Camera-type eye (tissue), 1 donor: ENCODE measurements around the genes PLPP6, JAK2, INSL4 and UHRF2.

DNA sequence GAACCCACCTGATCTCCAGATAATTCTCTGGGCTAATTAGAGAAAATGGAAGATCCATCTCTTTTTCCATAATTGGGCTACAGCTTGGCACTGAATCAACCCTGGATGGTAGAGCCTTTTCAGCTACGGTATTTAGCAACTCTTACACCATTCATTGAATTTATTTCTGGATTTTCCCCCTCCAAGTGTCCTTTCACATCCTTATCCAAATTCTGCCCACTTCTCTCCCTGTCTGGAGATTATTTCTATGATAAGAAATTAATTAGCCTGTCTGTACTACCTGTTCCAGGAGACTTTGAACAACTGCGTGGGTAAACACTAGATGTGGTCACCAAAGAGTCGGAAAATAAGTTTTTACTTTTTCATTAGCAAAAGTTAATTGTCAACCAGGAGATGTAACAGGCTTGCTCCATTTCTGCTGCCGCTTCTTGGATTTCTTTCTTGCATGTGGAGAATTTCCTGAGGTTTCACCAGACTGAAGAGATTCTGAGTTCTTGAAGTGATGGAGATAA is 13.9 kb downstream of the SLC1A1 start:
- RAMPAGE, long total RNA, result no peak

DNA sequence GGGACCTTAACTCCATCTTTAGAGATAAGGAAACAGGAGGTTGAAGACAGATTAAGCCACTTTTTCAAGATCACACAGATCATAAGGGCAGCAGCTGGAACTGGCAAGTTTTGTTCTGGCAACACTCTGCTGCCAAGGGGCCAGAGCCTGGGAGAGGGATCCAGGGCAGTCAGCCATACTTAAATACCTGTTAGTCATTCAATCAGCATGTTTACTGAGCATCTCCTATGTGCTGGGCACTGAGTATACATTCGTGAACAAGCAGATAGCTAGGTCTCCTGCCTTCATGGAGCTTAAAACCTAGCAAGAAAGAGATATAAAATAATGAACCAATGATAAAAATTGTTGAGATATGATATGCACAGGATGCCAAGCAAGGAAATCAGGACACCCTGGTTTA is 63.8 kb downstream of the SLC1A1 start:
- RAMPAGE, long total RNA, result no peak

DNA sequence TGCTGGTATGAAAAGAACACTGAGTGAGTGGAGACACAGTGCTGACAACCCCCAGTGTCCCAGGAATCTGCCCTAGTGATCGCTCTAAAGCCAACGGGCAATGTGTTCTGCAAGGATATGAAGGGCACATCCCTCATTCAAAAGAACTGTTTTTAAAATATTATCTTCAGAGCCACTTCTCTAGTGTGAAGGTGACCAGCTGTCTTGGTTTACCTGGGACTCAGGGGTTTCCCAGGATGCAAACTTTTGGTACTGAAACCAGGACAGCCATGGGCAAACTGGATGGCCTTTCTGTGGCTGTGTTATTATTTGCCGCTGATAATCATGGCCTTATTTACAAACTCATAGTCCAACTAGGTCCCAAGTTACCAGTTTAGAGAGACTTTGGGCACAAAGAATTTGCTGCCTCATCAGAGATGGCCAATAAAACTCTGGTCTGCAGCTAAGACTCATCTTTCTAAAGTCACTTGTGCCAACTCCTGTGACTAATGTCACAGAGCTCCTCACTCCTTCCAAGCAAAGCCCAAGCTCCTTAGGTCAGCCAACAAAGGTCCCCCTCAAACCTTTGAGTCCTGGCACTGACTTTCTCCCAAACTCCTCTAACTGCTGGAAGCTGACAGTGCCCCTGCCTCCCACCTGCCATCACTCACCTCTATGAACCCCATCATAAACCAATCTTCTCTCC is 47.5 kb upstream of the PLPP6 start:
- RAMPAGE, long total RNA, result no peak

DNA sequence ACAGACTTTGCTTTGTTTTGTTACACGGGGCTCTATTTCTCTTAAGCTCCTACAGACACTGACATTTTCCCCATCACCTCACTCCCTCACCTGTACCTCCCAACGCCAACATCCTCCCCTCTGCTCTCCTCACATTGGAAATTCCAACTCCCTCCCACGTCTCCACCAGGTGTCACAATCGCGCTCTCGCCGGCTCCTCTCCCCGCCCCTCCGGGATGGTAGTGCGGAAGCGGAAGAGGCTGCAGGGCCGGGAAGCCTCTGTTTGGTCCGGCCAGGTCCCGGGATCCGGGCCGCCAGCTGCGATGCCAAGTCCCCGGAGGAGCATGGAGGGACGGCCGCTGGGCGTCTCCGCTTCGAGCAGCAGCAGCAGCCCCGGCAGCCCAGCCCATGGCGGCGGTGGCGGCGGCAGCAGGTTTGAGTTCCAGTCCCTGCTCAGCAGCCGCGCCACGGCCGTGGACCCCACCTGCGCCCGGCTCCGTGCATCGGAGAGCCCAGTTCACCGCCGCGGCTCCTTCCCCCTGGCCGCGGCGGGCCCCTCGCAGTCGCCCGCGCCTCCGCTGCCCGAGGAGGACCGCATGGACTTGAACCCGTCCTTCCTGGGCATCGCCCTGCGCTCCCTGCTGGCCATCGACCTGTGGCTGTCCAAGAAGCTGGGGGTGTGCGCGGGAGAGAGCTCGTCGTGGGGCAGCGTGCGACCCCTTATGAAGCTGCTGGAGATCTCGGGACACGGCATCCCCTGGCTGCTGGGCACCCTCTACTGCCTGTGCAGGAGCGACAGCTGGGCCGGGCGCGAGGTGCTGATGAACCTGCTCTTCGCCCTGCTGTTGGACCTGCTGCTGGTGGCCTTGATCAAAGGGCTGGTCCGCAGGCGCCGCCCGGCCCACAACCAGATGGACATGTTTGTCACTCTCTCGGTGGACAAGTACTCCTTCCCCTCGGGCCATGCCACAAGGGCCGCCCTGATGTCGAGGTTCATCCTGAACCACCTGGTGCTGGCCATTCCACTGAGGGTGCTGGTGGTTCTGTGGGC is at the start of gene PLPP6:
PLPP6 (plus strand) TSS at position 221 of the 1,030 bp plus-strand sequence.
- RAMPAGE, long total RNA, result start-site peak on the plus strand centred at position 229 of the sequence, 33 bp wide, 12 reads

DNA sequence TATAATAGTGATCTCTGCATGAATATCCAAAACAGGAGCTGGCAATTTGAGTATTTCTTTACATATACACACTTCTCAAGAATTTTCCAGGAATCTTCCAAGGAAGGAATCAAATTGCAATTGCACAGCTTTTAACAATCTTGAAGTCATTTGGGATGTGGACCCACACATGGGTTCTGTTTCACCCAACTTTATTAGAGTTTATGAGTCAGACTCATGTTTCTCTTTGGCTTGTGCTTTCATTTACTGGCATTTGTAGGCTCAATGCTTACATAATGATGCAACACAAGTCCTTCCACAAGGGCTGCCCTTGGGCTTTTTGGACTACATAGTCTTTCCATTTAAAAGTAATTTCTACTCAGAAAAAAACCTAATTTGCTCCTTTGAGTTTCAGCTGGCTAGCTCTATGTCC is 4.6 kb upstream of the CDC37L1 start:
- RAMPAGE, long total RNA, result no peak

GRCh38 chr9:4680694-4681384 is 1.5 kb downstream of the CDC37L1 start:
- RAMPAGE, long total RNA, result no peak

DNA sequence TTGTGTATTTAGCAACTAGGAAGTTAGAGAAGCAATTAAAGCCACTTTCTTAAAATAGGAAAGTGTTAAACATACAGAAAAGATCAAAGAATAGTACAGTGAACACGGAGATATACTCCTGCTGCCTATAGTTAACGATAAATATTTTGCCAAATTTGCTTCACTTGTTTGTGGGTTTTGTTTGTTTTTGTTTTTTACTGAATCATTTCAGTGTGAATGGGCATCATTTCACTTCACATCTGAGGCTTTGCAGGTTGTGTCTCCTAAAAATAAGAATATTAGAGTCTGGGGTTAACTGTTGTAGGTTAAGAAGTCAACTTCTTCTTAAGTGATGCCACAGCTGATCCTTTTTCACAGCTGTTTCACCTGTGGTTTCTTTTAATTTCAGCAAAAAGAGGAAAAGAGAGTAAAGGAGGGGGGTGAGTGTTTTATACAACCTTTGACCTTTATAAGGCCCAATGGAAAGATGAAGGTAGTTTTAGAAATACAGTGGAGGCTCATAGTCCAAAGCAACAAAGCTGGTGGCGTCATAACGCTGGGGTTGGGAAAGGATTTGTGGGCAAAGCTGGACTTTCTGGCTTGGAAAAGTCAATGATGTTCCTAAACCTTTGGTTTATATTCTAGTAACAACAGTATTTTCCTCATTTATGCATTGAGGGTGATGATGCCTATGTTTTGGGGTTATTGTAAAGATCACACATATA is 49.4 kb downstream of the RCL1 start:
- RAMPAGE, long total RNA, result no peak

GRCh38 chr9:4855658-4856407 is 63.1 kb downstream of the RCL1 start:
- RAMPAGE, long total RNA, result no peak

GRCh38 chr9:4984707-4985416 is at the start of gene JAK2:
JAK2 (plus strand) TSS chr9:4985272.
- RAMPAGE, long total RNA, result no peak

DNA sequence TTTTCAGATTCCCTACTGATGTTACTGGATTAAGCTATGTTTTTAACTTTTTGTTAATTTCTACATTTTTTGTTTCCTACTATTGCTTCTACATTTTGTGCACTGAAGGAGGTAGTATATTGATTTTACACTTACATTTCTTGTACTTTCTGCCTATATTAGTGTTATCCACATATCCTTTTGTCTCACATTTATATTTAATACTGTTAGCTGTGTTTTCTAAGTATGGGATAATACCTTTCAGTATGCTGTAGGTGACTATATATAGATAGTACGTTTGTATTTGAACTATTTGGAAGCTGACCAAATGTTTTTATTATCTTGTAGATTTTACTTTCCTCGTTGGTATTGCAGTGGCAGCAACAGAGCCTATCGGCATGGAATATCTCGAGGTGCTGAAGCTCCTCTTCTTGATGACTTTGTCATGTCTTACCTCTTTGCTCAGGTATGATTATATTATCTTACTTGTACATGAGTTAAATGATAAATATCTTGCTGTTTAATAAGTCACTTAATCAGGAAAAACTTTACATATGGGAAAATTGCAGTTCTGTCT is 59.1 kb downstream of the JAK2 start:
- RAMPAGE, long total RNA, result no peak

- RAMPAGE, long total RNA, result no peak
These were observed 73.4 kb downstream of the INSL6 start for GRCh38 chr9:5111907-5112561.

DNA sequence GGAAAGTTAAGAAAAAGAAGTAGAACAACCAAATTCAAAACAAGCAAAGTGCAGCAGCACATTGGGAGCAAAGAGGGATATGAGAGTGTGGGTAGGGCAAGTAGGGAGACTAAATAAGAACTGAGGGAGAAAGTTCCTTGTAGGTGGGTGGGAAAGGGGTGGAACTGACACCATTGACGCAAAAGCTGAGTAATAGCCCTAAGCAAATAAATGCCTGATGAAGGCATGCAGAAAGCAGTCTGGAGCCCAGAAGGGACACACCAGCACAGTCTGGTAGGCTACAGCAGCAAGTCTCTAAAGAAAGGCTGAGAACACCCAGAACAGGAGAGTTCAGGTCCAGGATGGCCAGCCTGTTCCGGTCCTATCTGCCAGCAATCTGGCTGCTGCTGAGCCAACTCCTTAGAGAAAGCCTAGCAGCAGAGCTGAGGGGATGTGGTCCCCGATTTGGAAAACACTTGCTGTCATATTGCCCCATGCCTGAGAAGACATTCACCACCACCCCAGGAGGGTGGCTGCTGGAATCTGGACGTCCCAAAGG is at the start of gene INSL4:
INSL4 (plus strand) TSS at position 237 of the 538 bp plus-strand sequence.
- RAMPAGE, long total RNA, result no peak

GRCh38 chr9:5818016-5818286 is 15.0 kb downstream of the ERMP1 start:
- RAMPAGE, long total RNA, result no peak

DNA sequence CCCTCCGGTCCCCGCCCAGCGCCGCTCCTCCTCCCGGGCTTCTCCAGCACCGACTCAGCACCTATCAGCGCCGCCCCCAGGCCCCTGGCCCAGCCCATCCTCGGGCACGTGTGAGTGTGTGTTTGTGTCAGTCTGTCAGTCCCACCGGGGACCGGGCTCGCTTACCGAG is 1.4 kb downstream of the KIAA2026 start:
- RAMPAGE, long total RNA, result no peak

DNA sequence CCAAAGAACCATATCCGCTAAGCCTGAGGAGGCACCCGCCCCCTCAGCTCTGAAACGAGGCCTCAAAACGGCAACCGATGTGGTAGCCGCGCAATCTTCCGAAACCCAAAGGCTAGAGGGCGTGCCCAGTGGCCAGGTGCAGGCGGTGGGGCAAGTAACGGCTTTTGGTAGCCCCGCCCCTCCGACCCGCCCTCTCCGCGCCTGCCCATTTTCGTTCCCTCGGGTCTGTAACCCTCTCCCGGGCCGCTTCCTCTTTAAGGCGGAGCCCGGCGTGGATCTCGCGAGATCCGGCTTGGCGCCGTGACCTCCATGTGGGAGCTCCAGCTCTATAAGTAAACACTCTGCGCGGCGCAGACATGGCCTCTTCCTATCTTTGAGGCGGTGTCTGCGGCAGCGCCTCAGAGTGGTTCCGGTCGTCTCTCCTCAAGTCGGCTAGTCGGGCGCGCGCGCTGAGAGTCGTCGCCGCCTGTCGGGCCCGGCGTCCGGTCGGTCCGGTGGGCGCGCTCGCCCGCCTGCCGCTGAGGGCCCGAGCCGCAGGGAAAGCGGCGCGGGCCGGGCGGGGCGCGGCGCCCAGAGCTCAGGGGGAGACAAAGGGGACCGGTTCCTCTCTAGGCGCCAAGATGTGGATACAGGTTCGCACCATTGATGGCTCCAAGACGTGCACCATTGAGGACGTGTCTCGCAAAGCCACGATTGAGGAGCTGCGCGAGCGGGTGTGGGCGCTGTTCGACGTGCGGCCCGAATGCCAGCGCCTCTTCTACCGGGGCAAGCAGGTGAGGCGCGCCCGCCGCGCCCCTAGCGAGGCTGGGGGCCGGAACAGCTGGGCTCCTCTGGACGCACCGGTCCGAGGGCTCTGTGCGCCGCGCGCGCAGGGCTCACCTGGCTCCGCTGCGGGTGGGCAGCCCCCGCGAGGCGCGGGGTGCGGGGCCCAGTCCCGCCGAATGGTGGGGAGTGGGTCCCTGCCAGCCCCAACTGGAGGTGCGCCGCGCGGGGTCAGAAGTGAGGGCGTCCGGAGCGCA is at the start of gene UHRF2:
UHRF2 (plus strand) TSS at position 329 of the 1,019 bp plus-strand sequence.
- RAMPAGE, long total RNA, result no peak

DNA sequence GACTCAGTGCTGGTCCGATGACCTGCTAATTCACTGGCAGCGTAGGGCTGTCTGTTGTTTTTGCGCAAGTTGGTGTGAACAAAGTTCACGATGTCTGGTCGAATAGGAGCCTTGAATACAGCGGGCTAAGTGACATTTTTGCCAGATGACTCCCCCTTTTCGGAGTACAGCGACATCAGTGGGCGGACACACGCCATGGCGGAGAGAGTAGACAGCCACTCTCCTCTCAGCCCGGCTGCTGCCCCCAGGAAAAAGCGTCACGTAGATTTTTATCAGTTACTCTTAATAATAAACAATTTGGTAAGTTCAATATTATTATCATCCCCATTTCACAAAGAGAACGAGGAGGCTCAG is 321.5 kb downstream of the DMAC1 start:
- RAMPAGE, long total RNA, result no peak

GRCh38 chr9:9393756-9394117 is 1219.1 kb downstream of the PTPRD start:
- RAMPAGE, long total RNA, result no peak

DNA sequence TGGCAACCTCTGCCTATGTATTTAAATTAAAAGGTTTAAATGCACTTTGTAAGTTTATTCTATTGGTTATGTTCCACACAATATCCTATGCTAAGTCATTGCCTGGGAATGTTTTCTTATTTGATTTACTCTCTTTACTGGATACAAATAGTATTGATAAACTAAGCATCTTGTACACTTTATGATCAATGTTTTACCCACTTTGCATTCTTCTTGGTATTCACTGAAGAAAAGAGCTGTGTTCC is 792.2 kb upstream of the TYRP1 start:
- RAMPAGE, long total RNA, result no peak

DNA sequence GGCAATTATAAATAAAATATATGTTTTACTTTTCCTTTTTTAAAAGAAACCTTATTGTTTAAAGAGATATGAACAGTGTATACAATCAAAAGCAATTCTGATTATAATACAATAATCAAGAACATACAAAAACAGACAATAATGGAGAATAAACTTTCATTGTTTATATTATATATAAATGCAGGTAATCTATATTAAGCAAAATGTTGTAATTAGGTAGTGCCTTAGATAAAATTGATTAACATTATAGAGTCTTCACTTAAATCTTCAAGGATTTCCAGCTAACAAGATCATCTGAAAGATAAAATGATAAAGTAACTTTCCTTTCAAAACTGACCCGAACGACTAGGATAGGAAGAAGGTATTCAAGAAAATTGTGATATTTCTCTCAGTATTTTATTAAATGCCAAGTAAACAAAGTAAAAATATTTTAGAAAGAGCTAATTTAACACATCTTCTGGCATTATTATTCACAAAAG is 430.9 kb upstream of the TYRP1 start:
- RAMPAGE, long total RNA, result no peak

- RAMPAGE, long total RNA, result no peak
These were observed 70.8 kb upstream of the TYRP1 start for GRCh38 chr9:12622295-12622781.